Measurements from ENCODE around the genes OR2C3, OR2M4, LYPD8 and SH3BP5L.

- PRO-cap = no peak
Measured at GRCh38 chr1:247299319-247299882, 32.3 kb downstream of the ZNF496 start.

- PRO-cap = no peak
Measured at GRCh38 chr1:247322339-247323224, 9.1 kb downstream of the ZNF496 start.

- PRO-cap = no peak
Measured at GRCh38 chr1:247376461-247377148, 39.4 kb upstream of the NLRP3 start.

- PRO-cap = no peak
Measured at GRCh38 chr1:247409938-247410432, 6.0 kb upstream of the NLRP3 start.

DNA sequence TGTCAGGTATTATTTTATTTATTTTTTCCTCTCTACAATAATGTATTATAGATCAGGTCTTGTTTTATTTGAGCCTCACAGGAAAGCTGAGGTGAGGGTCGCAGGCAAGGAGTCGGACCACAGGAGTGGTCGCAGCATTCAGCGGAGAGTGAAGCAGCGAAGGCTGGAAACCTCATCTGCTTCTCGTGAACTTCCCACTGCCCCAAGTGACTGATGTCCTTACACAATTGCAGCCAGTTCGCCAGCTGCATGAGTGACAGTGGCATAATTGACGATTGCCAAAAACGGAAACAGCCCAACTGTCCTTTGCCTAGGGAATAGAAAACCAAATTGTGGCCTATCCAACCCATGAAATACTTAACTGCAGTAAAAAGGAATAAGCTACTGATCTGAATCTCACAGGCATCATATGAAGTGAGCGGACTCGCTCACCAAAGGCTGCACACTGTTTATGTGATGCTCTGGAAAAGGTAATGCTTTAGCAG is 4.4 kb upstream of the NLRP3 start:
- PRO-cap = no peak

GRCh38 chr1:247536144-247536744 is at the start of gene OR2C3:
Gene OR2C3, minus strand, starts transcription at chr1:247536440.
- PRO-cap = no peak

DNA sequence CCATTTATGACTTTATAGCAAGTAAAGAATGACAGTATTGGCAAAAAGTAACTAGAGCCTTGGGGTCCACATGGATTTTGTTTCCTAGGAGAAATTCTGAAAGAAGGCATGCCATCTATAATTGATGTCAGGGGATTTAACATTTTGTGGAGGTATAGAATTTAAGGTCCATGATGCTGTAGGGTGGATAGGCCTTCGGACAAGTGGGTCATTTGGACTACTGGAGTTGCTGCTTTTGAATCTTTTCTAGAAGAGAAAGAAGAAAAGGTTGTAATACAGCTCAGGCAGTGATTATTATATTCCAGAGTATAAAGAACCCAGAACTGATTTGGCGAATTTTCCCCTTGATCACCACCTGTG is at the start of gene OR2M4:
Gene OR2M4, plus strand, starts transcription at position 194 of the 360 bp plus-strand sequence.
- PRO-cap = no peak

GRCh38 chr1:248755644-248755987 is at the start of gene LYPD8:
Gene LYPD8, minus strand, starts transcription at chr1:248755759.
- PRO-cap = no peak

DNA sequence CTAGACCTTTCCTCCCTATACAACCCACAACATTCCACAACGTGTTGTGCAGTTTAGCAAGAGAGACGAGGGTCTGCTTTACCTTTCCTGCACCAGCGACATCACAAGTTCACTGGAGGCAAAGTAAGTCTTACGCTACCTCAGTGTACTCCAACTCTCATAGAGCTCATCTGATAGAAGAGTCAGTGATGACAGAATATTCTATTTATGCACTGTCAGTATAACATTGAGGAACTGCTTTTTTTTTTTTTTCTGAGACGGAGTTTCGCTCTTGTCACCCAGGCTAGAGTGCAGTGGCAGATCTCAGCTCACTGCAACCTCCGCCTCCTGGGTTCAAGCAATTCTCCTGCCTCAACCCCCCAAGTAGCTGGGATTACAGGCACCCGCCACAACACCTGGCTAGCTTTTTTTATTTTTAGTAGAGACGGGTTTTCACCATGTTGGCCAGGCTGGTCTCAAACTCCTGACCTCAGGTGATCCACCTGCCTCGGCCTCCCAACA is 3.2 kb downstream of the SH3BP5L start:
- PRO-cap = no peak

GRCh38 chr1:248825804-248827017 is at the start of gene SH3BP5L:
Gene SH3BP5L, minus strand, starts transcription at chr1:248825915.
- PRO-cap = unidirectional peak, minus-strand start at chr1:248825893; unidirectional peak, plus-strand start at chr1:248826343; bidirectional peak, plus-strand start at chr1:248826810, minus-strand start at chr1:248826716

GRCh38 chr1:248857797-248858438 is 967 bp downstream of the ZNF692 start:
- PRO-cap = no peak

- PRO-cap = bidirectional peak, plus-strand start at chr1:248873851, minus-strand start at chr1:248873729; unidirectional peak, minus-strand start at chr1:248873866; unidirectional peak, plus-strand start at chr1:248874248
Measured at GRCh38 chr1:248873429-248874589, 14.9 kb upstream of the ZNF692 start.

DNA sequence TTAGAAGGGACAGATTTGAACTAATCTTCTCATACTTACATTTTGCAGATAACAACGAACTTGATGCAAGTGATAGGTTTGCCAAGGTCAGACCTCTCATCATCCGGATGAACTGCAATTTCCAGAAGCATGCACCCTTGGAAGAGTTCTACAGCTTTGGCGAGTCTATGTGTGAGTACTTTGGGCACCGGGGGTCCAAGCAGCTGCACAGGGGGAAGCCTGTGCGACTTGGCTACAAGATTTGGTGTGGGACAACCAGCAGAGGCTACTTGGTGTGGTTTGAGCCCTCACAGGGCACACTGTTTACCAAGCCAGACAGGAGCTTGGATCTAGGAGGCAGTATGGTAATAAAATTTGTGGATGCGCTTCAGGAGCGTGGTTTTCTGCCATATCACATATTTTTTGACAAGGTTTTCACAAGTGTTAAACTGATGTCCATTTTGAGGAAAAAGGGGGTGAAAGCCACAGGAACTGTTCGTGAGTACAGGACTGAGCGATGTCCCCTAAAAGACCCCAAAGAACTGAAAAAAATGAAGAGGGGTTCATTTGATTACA is 11.3 kb downstream of the PGBD2 start:
- PRO-cap = no peak